Pericardium (tissue), 1 donor: Measurements from ENCODE around the genes KCNK6 and CATSPERG.

DNA sequence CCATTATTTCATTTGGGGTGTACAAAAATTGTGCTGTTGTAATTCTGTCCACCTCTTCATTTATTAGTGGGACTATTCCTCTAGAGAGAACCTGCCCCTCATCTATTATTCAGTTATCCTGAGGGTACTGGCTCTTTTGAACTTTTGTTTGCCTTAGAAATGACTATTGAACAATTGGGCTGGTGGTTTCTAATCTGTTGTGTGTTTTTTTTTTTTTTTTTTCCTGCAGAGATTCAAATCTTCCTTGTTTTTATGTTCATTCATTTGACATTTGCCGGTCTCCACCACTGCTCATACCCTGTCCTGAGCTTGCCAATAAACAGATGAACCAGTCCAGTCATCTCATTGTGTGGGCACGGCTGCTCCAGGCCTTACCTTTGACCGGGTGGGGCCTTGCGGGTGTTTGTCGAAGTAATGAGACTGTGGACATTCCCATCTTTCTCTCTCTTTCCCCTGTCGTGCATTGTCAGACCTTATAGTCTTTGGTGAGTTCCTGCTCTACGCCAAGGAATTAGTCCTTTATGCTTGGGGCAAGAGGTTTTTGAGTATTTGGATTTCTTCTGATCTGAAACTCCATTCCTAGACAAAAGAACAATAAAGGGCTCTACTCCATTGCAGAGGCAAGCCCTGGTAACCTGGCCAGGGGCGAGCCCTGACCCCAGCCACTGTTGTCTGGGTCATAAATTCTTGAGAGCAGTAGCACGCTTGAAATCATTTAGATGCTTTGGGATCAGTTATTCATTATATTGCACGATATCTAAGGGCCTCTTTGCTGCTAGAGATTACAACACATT lies 34.4 kb downstream of the SIPA1L3 start:
- RRBS: 81% methylated on average over 3 of the region's 10 CpGs

DNA sequence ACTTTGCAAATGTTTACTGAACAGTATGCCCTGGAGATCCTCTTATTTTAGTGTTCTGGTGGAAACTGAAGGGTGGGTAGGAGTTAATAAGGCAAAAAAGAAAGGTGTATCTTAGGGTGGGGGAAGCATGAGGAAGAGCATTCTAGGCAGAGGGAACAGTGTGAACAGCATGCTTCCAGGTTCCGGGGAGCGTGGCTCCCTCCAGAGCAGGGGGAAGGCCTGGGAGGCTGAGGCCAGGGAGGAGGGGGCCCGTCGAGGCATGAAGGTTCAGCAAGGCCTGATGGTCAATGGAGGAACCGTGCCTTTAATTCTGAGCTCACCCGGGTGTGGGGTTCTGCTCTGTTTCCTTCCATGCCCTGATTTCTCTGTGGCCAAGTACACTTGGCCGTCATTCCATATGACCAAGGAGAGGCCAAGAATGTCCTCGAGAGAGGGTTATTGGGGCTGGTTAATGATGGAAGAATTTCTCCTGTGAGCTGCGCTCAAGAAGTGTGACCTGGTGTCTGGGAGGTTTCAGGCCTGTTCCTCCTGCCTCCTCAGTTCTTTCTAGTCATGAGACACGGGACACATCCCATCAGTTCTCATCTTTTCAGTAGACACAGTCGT lies 73.5 kb downstream of the SIPA1L3 start:
- RRBS: no CpG with 5 or more reads among the region's 11 CpGs

GRCh38 chr19:38037152-38037933 lies 130.3 kb downstream of the SIPA1L3 start:
- RRBS: 48% methylated on average over 5 of the region's 17 CpGs

GRCh38 chr19:38082038-38082647 lies 141.9 kb downstream of the DPF1 start:
- RRBS: 97% methylated on average over 16 of the region's 60 CpGs

- RRBS: 3% methylated on average over 1 of the region's 32 CpGs
These were observed 13.0 kb downstream of the DPF1 start for GRCh38 chr19:38210952-38211590.

DNA sequence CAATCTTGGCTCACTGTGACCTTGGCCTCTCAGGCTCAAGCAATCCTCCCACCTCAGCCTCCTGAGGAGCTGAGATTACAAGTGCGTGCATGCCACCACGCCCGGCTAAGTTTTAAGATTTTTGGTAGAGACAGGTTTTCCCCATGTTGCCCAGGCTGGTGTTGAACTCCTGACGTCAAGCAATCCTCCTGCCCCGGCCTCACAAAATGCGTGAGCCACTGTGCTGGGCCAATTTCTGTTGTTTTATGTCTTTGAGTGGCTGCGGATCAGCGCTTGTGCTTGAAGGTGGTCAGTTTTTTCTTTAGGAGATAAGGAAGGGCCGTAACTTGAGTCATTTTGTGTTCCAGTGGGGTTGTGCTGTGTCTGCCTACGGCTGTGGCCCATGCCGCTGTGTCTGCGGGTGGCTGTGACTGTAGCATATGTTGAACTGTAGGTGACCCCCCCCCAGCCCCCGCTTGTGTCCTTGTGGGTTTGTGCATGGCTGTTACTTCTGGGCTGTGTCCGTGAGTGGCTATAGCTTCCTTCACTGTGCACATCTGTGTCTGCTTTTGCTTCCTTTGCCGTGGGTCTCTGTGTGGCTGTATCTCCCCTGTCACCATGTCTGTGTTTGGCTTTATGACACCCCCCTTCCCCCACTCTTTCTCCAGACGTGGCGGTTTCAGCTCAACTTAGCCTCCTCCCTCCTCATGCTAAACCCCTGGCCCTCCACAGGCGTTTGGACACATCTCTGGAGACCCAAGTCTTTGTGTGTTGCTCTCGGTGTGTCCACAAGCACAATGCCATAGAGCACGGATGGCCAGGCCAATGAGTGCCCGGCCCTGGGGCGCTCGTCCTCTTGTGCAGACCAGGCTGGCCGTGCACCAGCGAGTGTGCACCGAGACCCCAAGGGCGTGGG lies 741 bp downstream of the PPP1R14A start:
- RRBS: 24% methylated on average over 6 of the region's 27 CpGs

DNA sequence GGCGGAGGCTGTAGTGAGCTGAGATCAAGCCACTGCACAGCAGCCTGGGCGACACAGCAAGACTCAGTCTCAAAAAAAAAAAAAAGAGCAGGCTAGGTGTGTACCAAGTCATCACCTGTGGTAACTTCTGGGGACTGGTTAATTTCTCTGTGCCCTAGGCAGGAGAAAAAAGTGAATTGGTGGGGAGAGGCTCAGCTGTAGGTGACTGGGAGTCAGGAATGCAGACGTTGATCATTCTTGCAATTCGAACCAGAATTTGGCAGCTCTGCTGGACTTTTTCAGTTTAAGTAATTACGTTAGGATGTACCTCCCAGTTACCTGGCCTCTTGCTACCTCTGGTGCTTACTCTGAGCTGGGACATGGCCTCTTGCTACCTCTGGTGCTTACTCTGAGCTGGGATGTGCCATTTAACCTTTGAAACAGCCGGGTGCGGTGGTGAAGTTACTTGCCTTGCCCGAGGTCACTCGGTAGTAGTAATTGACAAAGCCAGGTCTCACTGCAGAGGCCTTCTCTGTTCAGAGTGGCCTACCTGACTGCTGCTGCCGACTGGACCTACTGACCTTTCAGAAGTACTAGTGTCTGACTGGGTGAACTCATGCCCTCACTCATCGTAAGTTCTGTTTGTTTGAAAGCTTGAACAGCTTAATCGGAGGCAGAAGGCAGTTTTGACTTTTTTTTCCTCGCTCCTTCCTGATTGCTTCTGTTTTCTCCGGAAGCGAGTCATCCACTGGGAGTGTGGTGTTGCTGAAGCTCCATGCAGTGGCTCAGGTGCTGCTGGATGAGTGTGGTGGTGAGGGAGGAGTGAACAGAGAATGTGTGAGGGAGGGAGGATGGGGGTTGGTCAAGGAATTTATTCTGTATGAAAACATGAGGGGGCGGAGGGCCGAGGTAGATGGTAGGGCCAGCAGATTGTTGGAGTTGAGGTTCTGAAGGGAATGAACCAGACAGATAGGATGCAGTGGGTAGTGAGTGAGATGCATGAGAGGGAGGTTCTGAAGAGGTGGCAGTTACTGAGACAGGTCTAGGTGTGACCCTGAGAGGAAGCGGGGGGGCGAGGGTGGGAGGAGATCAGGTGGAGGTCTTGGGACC lies 2.6 kb downstream of the SPINT2 start:
- RRBS: no CpG with 5 or more reads among the region's 19 CpGs

- RRBS: no CpG with 5 or more reads among the region's 7 CpGs
These were observed 19.7 kb upstream of the C19orf33 start for GRCh38 chr19:38284263-38284745.

- RRBS: 2% methylated on average over 19 of the region's 90 CpGs
These were observed at the start of gene KCNK6 for GRCh38 chr19:38319250-38320398. Gene KCNK6, plus strand, starts transcription at chr19:38319845.

GRCh38 chr19:38335738-38336751 lies at the start of gene CATSPERG:
Gene CATSPERG, plus strand, starts transcription at chr19:38335830.
- RRBS: 2% methylated on average over 15 of the region's 75 CpGs

DNA sequence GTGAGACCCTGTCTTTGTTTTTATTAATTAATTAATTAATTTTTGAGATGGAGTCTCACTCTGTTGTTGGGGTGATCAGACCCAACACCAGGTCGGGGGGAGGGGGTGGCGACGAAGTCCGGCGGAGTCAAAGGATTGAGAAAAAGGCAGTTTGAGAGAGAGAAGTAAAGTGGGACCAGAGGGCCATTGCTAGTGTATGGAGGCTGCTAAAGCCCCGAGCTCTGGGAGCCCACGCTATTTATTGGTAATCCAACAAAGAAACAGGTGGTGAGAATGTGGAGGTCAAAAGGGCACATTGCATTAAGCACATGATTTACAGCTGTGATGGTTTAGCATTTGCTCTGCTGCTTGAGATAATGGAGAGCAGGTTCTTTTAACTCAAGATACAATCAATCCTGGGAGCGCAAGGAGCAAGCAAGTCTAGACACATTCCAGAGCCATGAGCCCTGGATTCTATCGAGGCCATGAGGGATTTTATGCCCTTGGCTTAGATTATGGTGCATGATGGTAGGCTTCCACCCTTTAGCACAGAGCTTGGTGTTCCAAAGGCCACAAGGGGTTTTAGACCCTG lies 3.3 kb downstream of the CATSPERG start:
- RRBS: no CpG with 5 or more reads among the region's 9 CpGs

GRCh38 chr19:38412790-38413334 lies 10.0 kb downstream of the FAM98C start:
- RRBS: 15% methylated on average over 3 of the region's 13 CpGs

DNA sequence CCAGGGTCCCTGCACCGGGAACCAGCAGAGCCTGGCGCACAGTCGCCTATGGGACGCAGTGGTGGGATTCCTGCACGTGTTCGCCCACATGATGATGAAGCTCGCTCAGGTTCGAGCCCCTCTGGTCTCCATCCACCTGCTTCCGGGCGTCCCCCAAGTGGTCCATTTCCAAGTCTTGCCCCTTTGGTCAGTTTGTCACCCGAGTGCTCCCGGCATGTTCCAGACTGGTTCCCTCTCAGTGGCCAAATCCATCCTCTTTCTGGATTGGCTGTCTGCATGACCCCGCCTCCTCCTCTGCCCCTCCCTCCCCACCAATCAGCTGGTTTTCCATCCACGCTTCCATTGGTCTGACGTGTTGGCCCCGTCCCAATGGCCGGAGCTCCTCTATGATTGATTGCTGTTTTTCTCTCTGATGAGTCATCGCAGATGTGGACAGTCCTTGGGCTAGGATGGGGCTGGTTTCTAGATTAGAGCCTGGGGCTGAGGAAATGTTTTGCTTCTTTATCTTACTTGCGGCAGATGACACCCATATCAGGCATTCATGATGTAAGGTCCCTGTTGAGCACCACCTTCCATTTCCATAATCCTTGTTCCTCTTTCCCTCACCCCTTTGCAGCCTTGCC lies 73.9 kb downstream of the MAP4K1 start:
- RRBS: 64% methylated on average over 4 of the region's 19 CpGs

DNA sequence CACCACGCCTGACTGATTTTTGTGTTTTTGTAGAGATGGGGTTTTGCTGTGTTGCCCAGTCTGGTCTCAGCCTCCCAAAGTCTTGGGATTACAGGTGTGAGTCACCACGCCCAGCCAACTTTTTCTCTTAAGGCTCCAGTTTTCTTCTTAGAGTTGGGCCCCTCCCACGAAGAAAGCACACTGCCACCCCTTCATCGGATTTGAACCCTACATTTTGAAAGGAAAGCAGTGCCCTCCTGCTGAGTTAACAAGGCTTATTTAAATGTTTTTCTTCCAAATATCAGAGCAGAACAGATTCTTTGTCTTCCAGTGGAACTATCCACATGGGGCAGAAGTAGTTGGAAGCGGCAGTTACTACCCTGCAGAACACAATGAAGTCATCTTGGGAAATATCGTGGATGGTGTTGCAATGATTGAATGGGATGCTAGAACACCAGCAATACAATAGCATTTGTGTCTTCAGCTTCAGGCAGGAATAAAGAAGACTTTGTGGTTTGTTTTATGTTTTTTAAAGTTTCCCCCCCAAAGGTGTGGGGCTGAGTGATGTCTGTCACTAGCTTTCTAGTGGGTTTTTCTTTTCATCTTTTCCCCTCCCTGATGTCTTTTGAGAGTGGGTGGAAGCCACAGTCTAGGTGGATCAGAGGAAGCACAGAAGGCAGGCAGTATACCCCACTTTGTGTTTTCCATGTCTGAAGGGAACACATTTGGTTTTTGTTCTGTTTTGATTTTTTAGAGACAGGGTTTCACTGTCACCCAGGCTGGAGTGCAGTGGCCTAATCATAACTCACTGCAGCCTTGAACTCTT lies 9.0 kb downstream of the ACTN4 start:
- RRBS: no CpG with 5 or more reads among the region's 6 CpGs

GRCh38 chr19:38665291-38665860 lies 17.9 kb downstream of the ACTN4 start:
- RRBS: no CpG with 5 or more reads among the region's 9 CpGs

- RRBS: no CpG with 5 or more reads among the region's 14 CpGs
These were observed 34.8 kb downstream of the ACTN4 start for GRCh38 chr19:38682006-38682805.

- RRBS: no CpG with 5 or more reads among the region's 7 CpGs
These were observed 36.8 kb downstream of the ACTN4 start for GRCh38 chr19:38684092-38684859.

DNA sequence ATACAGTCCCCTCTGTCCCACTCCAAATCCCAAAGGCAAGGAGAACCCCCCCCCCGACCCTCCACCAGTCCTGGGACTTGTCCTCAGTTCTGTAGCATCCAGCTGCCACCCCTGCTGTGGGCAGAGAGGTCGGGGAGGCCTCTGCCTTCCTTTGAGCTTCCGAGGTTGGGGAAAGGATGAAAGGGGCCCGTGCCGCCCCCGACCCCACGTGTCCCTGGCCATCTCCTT lies 16.8 kb downstream of the CAPN12 start:
- RRBS: no CpG with 5 or more reads among the region's 7 CpGs

GRCh38 chr19:38727811-38728807 lies 16.2 kb downstream of the CAPN12 start:
- RRBS: 75% methylated on average over 5 of the region's 37 CpGs

- RRBS: 33% methylated on average over 4 of the region's 21 CpGs
These were observed 289 bp downstream of the CAPN12 start for GRCh38 chr19:38743921-38744449.